Epithelial cell of alveolus of lung (primary cell): Measurements from ENCODE around the gene TSLP.

- RAMPAGE, long total RNA: no peak
- RRBS: no CpG with 5 or more reads among the region's 3 CpGs
These were observed 110.5 kb downstream of the MAN2A1 start for GRCh38 chr5:109800145-109800806.

DNA sequence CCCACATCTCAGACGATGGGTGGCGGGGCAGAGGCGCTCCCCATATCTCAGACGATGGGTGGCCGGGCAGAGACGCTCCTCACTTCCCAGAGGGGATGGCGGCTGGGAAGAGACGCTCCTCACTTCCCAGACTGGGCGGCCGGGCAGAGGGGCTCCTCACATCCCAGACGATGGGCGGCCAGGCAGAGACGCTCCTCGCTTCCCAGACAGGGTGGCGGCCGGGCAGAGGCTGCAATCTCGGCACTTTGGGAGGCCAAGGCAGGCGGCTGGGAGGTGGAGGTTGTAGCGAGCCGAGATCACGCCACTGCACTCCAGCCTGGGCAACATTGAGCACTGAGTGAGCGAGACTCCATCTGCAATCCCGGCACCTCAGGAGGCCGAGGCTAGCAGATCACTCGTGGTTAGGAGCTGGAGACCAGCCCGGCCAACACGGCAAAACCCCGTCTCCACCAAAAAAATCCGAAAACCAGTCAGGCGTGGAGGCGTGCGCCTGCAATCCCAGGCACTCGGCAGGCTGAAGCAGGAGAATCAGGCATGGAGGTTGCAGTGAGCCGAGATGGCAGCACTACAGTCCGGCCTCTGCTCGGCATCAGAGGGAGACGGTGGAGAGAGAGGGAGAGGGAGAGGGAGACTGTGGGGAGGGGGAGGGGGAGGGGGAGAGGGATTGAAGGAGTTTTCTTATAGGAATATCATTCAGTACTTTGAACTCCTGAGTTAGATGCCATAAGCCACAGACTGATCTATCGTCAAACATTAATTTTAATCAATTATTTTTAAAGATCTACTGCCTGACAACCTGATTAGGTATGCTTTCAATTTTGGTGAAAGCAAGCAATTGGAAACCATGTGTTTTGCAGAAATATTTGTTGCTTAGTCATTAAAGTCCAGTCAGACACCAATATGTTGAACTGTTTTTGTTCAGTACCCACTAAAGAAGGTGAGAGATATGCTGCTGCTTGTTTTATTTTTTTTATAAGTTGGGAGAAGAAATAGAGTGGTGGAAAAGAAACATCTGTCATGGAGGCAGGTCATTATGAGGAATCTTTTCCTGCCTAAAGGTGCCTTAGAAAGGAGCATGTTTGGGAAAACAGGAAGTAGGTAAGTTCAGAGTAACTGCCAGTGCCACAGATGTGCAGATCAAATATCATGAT lies 143.7 kb downstream of the MAN2A1 start:
- RAMPAGE, long total RNA: no peak
- RRBS: no CpG with 5 or more reads among the region's 38 CpGs

GRCh38 chr5:109921566-109922382 lies 232.0 kb downstream of the MAN2A1 start:
- RAMPAGE, long total RNA: no peak
- RRBS: no CpG with 5 or more reads among the region's 5 CpGs

DNA sequence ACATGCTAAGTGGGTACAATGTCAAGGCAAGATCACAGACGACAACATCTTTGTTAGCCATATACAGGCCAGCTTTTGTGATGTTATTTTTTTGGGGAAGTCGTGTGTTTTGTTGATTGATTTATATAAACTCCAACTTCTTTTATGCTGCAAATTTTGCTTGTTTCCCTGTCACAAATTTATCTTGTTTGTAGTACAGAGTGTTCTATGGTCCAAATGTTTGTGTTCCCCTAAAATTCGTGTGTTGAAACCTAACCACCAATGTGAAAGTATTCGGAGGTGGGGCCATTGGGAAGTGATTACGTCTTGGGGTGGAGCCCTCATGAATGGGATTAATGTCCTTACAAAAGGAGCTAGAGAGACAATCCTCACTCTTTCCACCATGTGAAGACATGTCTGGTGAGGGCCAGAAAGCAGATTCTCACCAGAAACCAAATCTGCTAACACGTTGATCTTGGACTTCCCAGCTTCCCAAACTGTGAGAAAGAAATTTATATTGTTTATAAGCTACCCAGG lies 262.0 kb downstream of the MAN2A1 start:
- RAMPAGE, long total RNA: no peak
- RRBS: no CpG with 5 or more reads among the region's 6 CpGs

- RAMPAGE, long total RNA: no peak
- RRBS: no CpG with 5 or more reads among the region's 3 CpGs
These were observed 14.0 kb downstream of the SLC25A46 start for GRCh38 chr5:110752673-110753431.

DNA sequence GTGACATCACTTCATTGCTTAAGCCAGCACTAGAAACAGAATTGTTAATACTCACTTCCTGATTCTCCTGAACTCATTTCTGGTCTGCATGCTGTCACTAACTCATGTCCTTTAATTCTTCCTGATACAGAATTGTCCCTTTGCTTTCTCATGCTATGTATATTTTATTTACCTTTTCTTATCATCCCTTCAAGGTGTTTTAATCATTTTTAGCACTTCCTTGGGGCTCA lies 77.5 kb downstream of the SLC25A46 start:
- RAMPAGE, long total RNA: no peak

- RAMPAGE, long total RNA: no peak
- RRBS: no CpG with 5 or more reads among the region's 4 CpGs
These were observed 144.0 kb upstream of the TSLP start for GRCh38 chr5:110927486-110927880.

DNA sequence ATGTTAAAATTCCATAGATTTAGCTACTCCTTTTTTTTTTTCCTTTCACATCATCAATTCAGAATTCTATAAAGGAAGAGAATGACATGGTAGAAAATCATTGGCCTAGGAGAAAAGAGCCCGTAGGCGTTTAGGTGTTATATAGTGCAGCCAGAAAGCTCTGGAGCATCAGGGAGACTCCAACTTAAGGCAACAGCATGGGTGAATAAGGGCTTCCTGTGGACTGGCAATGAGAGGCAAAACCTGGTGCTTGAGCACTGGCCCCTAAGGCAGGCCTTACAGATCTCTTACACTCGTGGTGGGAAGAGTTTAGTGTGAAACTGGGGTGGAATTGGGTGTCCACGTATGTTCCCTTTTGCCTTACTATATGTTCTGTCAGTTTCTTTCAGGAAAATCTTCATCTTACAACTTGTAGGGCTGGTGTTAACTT lies at the start of gene TSLP:
Gene TSLP, plus strand, starts transcription at position 168 of the 430 bp plus-strand sequence.
- RAMPAGE, long total RNA: no peak
- RRBS: no CpG with 5 or more reads among the region's 4 CpGs

GRCh38 chr5:111402615-111403113 lies 109.7 kb downstream of the STARD4 start:
- RAMPAGE, long total RNA: no peak
- RRBS: no CpG with 5 or more reads among the region's 3 CpGs

DNA sequence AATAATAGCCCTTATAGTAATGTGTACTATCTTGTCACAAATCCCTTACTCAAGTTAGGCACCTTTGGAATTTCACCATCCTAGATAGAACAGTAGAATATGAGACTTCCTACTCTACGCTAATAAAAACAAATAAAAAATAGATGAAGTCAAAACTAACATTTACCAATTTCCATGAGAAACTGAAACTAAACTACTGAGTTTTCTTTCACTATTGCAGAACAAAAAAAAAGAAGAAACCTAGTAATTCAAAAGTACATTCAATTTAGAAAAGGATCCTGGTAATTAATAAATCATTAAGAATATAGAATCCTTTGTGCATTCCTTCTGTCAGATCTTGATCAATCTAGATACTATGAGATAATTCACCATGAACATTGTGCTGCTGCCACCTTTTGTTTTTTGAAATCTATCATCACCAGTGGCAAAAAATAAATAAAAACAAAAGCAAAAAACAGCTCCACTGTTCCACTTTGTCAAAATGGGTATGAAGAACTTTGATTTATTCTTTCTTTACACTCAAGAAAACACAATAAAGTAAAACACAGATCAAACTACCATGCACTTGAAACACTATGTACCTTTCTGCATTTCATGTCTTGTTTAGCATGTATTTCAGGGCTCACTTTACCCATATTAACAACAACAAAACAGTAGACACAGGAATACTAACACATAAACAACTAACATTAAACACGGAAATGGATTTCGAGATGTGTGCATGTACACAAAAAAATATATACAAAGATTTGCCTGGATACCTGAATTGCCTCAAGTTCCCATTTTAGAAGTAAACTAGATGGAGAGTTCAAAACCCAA lies 13.8 kb downstream of the STARD4 start:
- RAMPAGE, long total RNA: no peak
- RRBS: no CpG with 5 or more reads among the region's 3 CpGs

DNA sequence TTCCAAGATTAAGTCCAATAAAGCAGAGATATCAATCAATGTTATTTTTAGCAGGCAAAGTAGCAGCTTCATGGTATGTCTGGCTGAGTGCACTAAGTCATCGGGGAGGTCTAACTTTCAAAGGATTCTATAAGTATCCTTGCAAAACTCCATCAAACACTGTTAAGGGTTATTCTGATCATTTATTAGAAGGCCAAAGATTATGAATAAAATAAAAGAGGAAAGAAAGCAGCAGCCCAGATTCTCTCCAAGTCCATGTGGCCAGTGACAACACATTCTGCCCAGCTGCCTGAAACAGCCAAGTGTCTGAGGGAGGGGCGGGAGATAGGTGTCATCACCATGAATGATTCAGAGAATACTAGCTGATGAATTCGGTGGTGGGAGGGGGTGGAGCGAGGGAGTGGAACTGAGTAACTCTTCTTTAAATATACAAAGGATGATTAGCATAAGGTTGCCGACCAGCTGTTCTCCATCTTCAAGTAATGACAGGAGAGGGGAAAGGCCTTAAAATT lies 21.2 kb downstream of the NREP start:
- RAMPAGE, long total RNA: no peak
- RRBS: no CpG with 5 or more reads among the region's 5 CpGs

- RAMPAGE, long total RNA: no peak
- RRBS: no CpG with 5 or more reads among the region's 3 CpGs
These were observed 309.8 kb downstream of the EPB41L4A start for GRCh38 chr5:112109112-112109828.

DNA sequence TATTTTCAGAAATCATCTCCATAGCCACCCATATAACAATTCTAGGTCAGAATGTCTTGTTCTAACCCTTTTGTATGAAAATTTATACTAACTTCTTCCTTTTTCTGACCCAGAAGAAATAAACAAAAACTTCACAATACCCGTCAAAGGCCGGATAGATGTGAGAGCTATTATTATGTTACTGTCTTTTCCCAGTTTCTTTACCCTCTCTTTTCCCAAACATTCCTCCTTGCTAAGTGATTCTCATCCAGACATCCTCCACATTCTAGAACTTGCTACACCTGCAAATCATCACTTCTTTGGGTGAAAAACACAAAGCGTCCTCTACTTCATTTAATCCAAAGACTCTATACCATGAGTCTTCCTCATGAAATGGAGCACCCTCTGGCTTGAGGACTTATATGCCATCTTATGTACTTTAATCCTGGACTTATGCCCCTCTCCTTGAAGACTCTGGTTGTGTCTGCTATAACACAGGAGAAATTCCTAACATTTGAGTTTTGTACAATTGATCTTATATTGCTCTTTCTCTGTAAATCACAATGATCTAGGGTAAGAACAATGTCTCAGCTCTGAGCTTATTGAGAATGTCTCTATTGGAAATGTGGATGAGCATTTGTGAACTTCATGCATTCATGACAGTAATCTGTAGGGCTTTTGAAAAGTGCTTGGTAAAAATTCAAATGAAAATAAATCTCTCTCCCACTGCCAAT lies 194.0 kb downstream of the EPB41L4A start:
- RAMPAGE, long total RNA: no peak
- RRBS: no CpG with 5 or more reads among the region's 3 CpGs

GRCh38 chr5:112374827-112375074 lies 44.3 kb downstream of the EPB41L4A start:
- RAMPAGE, long total RNA: no peak
- RRBS: no CpG with 5 or more reads among the region's 2 CpGs

- RAMPAGE, long total RNA: no peak
- RRBS: no CpG with 5 or more reads among the region's 12 CpGs
These were observed 884 bp downstream of the SRP19 start for GRCh38 chr5:112861914-112862428.

DNA sequence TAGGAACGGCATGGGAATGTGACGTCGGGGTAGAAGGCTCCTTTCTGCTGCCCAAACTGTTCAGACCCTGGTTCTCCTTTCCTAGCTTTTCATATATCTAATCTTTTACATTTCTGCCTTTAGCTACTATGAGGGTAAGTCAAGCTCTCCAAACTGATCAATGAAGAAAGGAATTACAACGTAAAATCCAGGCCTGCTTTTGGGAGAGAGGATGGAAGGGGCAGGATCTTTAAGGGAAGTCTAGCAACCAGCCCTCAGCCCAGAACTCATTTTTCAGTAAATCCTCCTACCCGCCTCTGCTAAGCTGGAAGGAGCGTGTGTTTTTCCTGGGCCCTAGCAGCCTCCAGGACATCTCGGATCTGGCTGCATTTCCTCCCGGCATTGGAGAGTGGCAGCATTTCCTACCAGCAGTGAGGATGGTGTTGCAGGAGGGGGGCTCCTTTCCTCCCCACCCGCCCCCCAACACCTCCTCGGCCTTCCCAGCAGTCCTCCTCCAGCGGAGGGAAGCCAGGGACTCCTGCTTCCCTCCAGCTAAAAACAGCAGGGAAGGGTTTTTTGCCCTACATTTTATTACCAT lies 54.5 kb downstream of the DCP2 start:
- RAMPAGE, long total RNA: no peak
- RRBS: no CpG with 5 or more reads among the region's 11 CpGs

DNA sequence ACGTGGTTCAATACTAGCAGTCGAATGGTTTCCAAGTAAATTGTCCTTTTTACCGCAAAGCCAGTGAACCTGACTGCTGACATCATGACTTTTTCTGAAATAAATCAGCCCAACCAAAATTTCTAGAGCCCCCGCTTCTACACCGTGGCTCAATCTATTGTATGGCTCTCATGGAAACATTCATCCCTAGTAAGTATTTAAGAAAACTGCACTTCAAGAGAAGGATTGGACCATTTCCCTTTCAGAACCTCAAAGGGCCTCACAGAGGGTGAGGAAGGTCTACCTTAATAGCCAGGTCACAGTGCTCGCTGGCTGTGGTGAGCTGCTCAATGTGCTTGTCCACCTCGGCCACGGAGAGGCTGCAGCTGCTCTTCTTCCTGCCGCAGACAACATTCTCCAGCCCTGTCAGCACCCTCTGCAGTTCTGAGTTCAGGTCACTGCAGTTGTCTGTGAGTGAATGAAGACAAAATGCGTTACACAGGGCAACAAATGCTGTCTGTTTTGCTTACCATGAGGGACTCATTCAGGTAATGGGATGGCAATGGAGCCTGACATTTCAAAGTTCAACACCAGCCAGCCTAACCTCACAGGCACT lies 127.4 kb downstream of the DCP2 start:
- RAMPAGE, long total RNA: no peak
- RRBS: no CpG with 5 or more reads among the region's 10 CpGs

DNA sequence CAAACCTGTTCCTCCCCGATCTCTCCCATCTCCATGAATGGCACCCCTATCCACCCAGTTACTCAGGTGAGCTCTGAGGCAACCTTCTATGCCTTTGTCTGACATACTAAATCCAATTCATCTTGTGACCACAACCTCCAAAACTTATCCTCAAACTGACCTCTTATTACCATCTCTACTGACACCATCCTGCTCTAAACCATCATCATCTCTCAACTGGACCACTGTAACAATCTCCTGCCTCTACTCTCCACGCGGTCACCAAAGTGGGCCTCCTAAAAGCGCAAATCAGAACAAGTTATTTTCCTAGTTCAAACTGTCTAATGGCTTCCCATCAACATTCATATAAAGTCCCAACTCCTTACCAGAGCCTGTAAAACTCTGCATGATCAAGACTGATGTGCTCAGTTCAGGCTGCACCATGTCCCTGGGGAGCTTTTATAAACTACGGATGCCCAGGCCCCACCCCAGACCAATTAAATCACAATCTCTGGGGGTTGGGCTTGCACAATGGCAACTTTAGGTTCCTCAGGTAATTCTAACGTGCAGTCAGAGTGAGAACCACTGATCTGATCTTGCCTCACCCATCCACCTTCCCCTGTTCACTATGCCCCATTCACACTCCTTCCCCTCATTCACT lies 129.0 kb downstream of the DCP2 start:
- RAMPAGE, long total RNA: no peak
- RRBS: no CpG with 5 or more reads among the region's 6 CpGs

- RAMPAGE, long total RNA: no peak
- RRBS: no CpG with 5 or more reads among the region's 17 CpGs
These were observed 138.1 kb downstream of the DCP2 start for GRCh38 chr5:113114389-113115482.

DNA sequence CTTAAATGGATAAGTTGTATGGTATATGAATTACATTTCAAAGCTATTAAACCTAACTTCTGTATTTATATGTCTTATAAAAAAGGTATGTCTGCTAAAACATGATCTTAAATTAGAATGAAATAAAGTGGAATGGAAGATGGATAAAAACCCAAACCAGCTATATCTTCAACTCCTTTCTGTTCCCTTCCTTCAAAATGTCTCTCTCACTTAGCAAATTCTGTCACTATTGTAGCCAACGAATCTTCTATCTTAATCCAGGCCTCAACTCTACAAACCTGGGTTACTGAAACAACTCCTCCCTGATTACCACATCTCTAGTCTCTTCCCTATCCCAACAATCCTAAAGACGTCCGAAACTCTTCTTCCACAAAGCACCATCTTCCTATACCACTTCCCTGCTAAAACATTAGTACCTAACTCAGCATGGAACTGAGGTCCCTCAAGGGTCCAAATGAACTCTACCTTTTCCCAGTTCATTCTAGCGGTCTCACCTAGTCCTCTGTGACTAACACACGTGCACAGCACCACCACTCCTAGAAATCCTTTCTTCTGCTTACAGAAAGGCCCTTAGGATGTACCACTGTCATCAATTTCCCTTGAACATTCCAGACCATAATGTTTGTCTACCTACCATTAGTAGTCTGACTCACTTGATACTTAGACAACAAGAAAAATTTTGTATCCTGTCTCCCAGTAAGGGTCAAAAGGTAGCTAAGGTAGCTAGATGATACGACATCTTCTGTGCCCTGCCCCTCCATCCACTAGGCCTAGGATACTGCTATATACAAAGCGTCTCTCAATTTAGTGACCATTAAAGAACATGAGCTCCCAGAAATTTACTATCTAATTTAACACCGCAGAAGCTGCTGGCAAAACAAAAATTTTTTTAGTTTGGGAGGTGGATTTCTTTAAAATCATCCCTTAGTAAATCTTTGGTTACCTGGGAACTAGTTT lies 166.7 kb downstream of the TSSK1B start:
- RAMPAGE, long total RNA: no peak
- RRBS: no CpG with 5 or more reads among the region's 8 CpGs